Metastatic Pancreatic Carcinoma in the Ovary (tissue), 1 donor: Measurements from ENCODE around the genes CAMK2B and NUDCD3.

- PRO-cap = no peak
Measured at GRCh38 chr7:42292881-42293653, 56.1 kb upstream of the GLI3 start.

- PRO-cap = no peak
Measured at GRCh38 chr7:42340274-42340801, 103.3 kb upstream of the GLI3 start.

DNA sequence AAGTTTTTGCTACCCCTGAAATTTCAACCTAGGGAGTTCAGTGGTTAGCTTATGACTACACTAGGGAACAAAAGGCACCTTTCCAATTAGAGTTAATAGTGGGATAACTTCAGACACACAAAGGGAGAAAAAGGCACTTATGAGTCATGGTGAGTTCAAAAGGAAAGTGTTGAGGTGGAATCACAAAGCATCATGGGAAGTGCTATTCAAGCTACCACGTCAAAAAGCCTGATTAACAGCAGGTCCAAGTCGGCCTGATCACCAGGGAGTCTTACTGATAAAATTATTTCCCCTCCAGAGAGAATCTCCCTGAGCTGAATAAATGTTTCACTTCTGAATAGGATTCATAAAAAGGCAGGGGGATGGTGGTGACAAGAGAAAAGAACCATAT, 165.6 kb downstream of the C7orf25 start:
- PRO-cap = no peak

DNA sequence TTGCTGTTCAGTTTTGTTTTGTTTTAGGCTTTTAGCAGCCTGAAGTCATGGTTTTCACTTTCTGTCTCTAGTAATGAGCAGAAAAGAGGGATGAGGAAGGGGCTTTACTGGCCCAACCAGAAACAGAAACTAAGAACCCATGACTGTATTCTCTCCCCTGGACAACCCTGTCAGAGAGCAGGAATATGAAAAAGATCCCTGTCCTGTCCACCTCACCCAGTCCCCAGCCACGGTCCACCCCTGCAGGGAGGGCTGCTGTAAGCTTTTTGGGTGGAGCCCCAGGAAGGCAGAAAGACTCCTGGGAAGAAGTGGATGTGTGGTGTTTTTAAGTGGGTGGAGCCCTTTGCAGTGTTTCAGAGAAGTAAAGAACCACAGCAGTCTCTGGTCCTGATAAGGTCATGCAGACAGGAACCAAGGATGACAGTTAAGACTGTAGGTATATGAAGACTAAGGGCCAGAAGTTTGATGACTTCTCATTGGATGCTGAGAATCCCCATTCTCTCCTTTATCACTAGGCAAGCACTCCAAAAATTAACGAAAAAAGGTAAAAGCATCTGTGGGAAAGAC, 13.8 kb downstream of the MRPL32 start:
- PRO-cap = no peak

DNA sequence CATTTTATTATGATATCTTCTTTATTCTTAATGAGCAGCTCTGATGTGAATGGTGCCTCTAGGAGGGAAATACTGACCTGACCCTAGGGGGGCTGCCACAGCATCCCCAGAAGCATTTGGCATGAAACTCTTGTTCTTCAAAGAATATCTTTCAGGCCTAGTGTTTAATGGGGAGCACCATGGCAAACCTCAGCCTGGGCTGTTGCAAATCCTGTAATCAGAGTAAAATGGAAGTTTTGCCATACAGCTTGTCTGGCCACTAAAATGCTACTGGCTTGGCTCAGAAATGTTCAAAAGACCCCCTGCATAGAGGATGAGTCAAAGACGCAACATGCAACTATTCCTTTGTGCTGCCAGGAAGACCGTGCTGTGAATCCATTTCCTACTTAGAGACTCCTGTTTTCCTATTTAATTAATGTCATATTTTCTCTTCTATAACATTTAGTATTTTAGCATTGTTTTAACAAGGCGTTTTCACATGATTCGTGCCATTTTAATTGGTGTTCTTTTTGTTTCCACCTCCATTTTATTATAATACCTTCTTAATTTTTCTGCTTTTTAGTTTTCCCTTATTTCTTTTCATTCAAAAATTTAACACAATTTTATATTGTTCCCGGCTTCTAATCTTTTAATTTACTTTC, 26.8 kb downstream of the HECW1 start:
- PRO-cap = no peak

GRCh38 chr7:43703512-43704460, 25.5 kb downstream of the COA1 start:
- PRO-cap = no peak

- PRO-cap = no peak
Measured at GRCh38 chr7:43781948-43782829, 23.7 kb downstream of the BLVRA start.

GRCh38 chr7:44014133-44014705, 16.5 kb downstream of the SPDYE1 start:
- PRO-cap = no peak

- PRO-cap = no peak
Measured at GRCh38 chr7:44020729-44021137, 23.0 kb downstream of the SPDYE1 start.

- PRO-cap = unidirectional peak, minus-strand start at chr7:44045181
Measured at GRCh38 chr7:44044835-44045457, 444 bp downstream of the DBNL start.

DNA sequence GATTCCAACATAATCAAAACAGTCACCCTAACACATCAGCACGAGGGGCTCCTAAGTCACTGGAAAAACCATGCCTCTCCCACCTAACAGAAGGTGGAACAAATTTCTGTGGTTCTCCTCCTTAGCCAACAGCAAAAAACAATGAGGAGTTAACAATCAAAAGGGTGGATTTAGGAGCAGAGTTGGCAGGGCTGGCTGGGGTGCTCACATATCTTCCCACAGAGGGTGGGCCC, 5.5 kb downstream of the POLM start:
- PRO-cap = no peak

DNA sequence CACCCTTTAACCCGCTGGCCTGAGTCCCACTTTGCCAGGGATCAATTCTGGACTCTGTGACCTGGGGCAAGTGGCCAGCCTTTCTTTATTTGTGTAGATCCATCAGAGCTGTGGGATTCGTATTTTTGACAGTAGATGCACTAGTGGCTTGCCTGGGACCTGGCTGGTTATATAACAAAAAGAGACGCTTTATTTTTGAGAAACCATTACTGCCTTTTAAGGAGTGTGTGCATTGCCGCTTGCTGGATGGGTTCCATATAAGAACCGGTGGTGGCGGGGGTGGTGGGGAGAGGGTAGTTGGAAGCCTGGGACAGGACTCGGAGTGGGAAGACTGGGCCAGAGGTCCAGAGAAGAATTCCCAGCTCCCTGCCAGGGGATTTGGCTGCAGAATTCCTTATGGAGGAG, 7.9 kb upstream of the POLM start:
- PRO-cap = no peak

DNA sequence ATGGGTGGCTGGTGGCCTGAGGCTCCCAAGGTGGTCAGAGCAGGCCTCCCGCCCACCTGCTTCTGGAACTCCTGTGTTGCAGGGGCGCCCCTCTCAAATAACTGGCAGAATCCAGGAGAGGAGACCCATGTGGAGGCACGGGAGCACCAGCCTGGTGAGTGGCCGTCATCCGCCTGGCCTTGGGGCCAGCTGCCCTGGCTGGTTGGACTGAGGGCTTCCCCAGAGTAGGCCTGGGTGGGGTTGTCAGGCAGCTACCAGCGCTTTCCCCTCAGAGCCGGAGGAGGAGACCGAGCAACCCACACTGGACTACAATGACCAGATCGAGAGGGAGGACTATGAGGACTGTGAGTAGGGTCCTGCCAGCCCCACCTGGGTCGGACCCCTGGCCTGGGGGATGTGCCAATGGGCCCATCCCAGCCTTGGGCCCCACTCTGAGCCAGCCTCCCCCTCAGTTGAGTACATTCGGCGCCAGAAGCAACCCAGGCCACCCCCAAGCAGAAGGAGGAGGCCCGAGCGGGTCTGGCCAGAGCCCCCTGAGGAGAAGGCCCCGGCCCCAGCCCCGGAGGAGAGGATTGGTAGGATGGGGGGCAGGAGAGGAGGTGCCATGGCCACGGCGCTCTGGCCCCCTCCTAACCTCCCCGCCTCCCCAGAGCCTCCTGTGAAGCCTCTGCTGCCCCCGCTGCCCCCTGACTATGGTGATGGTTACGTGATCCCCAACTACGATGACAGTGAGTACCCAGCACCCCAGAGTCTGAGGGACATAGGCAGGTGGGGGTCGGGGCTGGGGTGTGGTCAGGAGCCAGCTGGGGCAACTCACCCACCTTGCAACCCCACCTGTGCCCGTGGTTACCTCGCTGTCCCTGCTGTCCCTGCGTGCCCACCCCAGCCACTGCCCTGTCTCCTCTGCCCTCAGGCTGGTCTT, 3.5 kb downstream of the AEBP1 start:
- PRO-cap = no peak

GRCh38 chr7:44147374-44147849, 6.3 kb upstream of the MYL7 start:
- PRO-cap = no peak

DNA sequence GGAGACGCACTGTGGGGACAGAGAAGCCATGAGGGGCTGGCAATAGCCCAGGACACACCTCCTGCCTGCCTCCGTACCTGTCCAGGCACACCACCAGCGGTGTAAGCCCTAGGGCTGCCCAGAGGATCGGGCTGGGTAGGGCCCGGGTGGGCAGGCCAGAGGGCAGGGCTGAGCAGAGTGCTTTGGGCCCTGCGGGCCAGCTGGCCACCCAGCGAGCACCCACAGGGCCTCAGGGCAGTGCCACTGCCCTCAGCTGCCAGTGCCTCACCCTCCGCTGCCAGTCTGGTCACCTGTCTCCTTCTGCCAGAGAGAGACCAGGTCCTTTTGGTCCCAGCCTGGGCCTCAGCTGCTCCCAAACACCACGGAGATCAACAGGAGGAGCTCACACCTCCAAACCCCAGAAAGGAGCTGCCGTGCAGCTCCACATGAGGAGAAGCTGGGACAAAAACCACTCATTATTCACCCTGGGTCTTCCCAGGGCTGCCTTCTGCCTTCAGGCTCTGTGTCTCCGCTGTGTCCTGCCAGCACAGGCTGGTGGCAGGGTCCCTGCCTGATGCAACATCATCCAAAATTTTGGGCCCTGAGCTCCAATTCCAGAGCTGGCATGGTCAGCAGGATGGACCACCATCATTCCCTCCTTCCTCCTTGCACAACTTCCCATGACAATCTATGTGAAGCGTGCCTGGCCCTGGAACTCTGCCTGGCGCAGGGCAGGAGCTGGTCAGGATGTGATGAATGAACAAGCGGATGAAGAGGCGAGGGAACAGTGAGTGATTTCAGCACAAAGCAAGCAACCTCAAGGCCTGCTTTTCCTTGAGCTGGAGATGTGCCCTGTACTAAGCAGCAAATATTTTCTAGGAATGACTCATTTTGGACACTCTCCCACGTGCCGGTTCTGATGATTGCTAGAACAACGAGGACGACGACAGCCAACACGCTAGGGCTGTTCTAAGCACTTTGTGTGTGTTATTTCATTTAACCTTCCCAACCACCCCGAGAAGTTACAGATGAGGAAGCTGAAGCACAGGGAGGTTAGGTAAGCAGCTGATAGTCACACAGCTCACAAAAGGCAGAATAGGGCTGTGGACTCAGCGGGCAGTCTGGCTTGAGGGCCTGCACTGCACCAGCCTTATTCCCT, 58.5 kb downstream of the YKT6 start:
- PRO-cap = no peak

DNA sequence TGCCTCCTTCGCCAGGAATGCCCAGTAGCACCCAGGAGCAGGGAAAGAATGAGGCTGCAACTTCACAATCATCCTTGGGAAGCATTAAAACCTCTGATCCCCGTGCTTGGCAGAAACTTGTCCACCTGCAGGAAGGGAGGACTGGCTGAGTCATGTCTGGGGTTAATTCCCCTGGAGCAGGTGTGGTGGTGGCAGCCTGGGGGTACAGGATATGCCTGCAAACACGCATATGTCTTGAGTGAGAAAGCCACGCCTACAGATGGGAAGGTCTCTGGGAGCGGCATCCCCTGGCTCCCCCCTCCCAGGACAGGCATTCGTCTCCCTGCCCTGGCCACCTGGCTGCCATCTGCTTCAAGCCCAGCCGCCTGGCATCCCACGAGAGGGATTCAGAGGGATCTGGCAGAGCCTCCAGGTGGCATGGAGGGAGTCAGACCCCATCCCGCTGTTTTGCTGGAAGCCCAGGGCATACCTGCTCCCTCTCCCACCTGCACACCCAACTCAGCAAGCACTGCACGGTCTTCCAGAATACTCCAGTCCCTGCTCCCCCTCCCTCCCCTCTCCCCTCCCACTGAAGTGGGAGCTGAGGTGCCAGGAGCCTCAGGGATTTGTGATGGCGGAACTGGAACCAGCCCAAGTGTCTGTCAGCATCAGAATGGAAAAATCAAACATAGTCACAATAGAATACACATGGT, 61.1 kb downstream of the CAMK2B start:
- PRO-cap = no peak

DNA sequence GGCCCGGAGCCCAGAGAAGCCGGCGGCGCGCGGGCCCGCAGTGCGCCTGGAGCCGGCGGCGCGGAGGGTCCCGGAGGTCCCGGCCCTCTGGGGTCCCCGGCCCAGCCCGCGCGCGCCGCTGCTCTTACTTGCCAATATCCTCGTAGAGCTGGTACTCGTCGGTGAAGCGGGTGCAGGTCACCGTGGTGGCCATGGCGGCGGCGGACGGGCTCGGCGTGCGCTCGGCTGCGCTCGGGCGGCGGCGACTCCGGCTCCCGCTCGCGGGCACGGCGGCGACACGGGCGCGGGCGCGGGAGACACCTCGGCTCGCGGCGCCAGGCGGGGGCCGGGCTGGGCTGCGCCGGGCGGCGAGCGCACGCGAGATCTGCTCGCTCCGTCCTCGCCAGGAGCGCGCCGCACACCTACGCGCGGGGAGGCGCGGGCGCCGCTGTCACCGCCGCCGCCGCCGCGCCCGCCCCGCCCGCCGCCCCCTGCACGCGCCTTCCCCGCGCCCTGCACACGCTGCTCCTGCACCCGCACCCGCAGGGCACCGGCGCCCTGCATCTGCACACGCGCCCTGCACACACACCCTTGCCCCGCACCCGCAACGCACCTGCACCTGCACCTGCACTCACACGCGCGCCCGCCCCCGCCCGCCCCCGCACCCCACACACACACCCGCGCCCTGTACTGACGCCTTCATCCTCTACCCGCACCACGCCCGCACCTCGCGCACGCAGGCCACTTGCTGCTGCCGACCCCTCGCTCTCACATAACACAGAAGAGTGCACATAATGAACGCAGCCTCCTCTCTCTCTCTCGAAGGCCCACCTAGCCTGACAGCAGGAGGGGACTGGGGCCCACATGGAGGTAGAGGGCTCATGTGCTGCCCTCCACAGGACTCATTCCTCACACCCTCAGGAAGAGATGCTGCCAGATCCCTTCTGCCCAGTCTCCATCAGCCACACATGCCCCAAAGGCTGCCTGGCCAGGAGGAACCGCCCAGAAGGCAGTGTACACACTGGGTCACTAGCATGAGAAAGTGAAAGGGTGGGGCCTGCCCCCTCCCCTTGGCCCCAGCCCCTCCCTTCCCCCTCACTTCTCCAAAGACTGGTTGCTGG, at the start of gene CAMK2B:
Gene CAMK2B (minus strand): TSS at position 366 of the 1,100 bp plus-strand sequence.
- PRO-cap = unidirectional peak, minus-strand start at position 939 of the sequence

DNA sequence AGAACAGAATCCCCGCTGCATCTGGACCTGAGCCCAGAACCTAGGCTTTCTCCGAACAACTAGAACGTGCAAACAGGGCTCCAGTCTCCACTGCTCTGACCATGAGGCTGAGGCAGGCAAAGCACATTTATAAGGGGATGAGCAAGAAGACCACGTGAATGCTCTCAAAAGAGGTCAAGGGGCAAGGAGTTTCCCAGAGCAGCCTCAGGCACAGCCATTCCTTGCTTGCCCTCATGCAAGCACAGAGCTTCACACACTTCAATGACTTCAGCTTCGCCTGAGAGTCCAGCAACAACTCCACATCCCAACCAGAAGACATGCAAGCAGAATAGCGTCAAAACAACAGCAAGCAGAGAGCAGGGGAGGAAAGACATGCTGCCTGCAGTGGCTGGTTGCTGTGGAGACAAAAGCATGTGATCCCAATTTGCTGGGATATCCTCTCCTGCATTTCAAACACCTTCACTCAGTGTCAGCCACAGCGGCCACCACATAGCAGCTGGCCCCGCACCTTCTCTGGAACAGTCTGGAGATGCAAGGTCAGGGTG, 60.0 kb upstream of the CAMK2B start:
- PRO-cap = no peak

GRCh38 chr7:44484581-44485159, 5.8 kb downstream of the NUDCD3 start:
- PRO-cap = no peak

DNA sequence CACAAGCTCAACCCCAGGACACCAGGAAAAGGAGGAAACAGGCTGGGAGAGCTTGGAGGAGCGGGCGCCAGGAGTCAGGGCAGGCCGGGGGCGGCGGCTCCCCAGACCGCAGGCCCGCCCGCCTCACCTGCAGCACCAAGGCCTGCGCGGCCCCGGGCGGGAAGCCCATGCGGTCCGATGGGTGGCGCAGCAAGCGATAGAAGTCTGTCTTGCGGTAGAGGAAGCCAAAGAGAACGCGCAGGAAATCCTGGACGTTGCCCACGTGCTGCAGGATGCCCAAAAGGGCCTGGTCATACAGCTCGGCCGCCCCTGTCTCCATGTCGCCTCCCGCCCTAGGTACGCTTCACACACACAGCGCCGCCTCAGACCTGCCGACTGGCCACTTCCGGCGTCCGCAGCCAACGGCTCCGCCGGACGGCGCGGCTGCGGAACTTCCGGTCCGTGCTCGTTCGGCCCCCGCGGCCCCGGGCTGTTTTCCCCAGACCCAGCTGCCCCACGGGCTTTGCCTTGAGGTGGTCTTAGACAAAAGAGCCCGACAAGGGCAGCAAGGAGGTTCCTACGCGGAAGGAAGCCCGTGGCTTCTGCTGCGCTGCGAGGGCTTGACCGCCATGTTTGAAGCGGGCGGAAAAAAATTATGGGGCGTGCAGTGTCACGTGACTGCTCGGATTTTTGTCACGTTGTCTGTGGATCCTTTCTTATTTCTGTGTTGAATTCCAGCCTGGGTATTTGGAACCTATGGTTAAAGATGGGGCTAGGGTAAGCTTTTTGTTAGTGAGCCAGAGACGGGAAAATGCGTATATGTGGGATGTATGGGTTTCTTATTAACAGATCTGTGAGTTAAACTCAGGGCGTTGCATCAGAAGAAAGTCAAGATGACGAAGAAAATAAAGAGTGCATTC, at the start of gene NUDCD3:
Gene NUDCD3 (minus strand): TSS at position 377 of the 899 bp plus-strand sequence.
- PRO-cap = bidirectional peak, plus-strand start at position 664 of the sequence, minus-strand start at position 334 of the sequence